ENCODE results near the gene KCNK10.

DNA sequence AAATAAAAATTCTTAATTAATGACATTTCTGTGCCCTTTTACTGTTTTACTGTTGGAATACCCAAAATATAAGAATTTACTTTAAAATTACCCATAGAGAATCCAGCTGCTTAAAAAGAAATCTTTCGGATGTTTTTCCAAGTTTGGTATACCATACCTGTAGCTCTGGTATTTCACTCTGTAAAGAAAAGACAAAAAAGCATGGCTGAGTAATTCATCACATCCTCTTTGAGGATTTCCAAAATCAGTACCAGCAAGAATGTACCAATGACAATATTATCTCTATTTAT is 43.3 kb downstream of the GALC start:
- RRBS = no CpG with 5 or more reads among the region's 1 CpG

GRCh38 chr14:88322973-88323160 is 202 bp downstream of the KCNK10 start:
- RRBS = no CpG with 5 or more reads among the region's 10 CpGs

- RRBS = 1% methylated on average over 13 of the region's 21 CpGs
Observed at GRCh38 chr14:88323161-88323329, at the start of gene KCNK10. Gene KCNK10, minus strand, starts transcription at chr14:88323269.

DNA sequence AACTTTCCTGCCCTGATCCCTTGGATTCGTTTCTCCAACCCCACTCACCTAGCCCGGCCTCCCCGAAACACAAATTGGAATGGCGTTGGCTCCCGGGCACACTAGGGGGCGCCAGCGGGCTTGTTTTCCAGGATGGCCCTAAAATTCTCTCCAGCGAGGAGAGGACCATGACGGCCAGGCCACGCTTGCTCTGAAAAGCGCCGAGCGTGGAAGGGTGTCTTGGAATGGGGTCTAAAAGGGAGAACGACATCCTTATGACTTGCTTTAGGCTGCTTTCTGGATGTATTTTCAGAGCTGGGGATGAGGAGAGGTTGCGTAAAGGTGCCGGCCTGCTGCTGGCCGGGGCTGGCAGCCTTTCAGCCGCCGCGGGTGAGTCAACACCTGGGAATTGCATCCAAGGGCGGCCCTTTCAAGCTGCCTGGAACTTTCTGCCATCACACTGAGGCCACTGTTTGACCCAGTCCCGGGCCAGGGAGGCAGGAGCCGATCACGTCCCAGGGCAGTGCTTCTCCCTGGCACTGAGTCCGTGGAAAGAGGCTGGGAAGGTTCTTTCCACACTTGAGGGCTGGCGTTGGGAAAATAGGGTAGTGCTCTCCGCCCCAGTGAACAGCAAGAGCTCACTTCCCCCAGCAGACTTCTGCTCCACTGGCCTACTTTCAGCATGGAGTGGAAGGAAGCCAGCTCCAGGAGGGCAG is 216.1 kb downstream of the TTC8 start:
- RRBS = 0% methylated on average over 2 of the region's 27 CpGs

DNA sequence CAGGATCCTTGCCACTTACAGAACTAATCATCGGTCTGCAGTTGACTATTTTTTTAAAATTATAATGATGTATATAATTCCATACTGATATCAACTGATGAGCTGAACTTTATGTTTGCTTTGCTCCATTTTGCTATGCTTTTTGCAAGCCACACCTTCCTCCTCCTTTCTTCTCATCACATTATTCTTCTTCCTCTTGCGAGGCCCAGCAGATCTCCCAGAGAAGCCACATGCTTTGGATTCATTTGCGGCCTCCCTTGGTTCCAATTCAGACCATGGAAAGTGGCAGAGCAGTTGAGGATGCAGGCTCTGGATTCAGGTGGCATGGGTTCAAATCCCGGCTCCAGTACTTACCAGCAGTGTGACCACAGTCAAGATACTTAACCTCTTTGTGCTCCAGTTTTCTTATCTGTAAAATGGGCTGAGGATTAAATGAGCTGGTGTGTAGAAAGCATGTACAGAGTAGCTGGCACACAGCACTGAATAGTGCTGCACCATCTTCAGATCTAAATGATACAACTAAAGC is 197.0 kb downstream of the FOXN3 start:
- RRBS = no CpG with 5 or more reads among the region's 4 CpGs

GRCh38 chr14:89293391-89293817 is 123.6 kb downstream of the FOXN3 start:
- RRBS = no CpG with 5 or more reads among the region's 5 CpGs

GRCh38 chr14:89303120-89303865 is 113.7 kb downstream of the FOXN3 start:
- RRBS = no CpG with 5 or more reads among the region's 6 CpGs

DNA sequence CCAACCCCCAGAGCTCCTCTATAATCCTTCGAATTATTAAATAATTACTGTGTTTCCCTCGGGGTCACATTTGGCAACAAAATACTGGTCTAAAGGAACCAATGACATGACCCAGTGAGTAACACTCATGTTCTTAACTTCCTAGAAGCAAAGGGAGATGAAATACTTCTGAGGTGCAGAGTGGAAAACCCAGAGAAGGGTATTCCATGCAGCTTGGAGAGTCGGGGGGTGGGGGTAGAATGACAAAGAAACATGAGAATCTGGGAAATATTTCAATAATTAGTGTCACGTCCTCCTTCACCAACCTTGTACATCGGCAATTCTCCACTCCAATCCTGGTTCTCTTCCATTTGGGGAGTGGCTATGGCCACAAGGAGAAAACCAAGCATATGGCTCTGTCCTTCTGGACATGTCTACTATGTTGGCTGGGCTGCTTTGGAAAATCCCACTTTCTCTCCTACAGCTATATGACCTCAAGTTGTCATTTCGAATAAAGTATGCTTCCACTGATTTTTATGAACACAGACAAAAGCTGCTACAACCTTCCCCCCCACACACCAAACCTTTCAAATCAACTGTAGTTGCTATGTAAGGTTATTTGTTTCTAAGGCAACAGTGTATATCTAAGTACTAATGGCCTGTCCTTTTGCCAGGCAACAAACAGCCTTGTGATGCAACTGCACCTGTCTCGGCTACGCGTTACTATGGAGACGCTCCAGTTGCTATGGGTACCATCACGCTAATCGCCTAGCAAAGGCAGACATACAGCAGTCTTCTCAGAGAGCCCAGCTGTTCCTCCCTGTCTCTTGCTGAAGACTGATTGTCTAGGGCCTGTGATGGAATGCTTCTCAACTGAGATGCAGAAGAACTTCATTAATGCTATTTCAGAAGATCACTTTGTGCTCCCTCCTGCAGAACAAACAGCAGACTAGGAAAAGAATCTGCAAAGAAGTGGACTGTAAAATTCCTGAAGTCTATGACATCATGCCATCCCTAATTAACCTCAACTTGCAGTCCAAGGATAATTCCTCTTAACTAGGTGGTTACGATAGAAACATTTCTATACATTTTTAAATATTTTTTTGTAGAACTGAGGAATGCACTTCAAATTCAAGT is 67.8 kb downstream of the FOXN3 start:
- RRBS = no CpG with 5 or more reads among the region's 13 CpGs

- RRBS = no CpG with 5 or more reads among the region's 6 CpGs
Observed at GRCh38 chr14:89381780-89382549, 35.1 kb downstream of the FOXN3 start.

GRCh38 chr14:89411973-89412735 is 4.9 kb downstream of the FOXN3 start:
- RRBS = no CpG with 5 or more reads among the region's 17 CpGs

DNA sequence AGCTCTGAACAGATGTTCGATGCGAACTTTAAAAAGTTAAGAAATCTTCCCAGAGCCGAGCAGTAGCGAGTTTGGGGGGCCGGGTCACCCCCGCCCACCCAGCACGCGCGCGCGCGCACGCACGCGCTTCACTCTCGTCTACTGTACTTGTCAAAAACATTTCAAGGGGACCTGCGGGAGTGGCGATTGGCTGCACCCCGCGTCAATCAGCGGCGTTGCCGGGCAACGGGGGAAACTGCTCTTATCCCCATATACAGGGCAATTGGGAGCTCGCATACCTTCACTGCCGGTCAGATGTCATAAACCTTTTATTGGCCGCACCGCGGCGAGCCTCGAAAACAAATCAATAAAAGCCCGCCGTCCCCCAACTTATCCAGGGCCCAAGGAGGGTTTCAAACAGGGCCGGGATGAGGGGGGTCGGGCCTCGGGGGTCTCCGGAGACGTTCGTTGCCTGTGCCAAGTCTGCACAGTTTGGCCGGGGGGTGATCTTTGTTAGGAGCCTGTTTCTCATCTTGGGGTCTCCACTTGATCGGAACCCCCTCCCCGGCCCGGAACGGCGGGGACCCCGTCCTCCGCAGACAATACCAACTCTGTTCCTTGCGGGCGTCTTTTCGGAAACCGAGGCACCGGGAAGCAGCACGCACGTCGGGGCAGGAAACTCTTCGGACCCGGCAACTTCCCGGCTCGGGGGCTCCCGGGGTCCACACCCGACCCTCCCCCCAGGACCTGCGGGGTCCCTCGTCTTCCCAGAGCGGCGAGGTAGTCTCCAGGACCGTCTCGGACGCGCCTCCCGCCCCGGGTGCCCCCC is 807 bp downstream of the FOXN3 start:
- RRBS = under 1% methylated on average over 23 of the region's 71 CpGs

DNA sequence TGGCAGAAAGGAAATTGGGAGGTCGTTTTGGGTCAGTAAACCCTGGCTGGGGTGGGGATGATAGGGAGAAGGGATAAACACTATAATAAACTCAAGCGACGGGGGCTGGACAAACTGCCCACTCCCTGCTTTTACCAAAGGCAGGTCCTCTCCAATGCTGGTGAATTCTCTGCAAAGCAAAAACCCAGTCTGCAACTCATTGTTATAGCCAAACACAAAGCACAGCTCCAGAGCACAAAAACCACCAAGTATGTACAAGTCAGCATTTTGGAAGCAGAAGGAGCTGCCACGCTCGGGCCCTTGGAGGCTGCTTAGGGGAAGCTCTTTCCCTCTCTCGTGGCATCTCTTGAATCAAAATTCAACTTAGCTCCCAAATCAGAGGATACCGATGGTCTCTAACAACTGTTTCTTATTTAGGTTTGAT is 158.3 kb upstream of the FOXN3 start:
- RRBS = no CpG with 5 or more reads among the region's 7 CpGs

DNA sequence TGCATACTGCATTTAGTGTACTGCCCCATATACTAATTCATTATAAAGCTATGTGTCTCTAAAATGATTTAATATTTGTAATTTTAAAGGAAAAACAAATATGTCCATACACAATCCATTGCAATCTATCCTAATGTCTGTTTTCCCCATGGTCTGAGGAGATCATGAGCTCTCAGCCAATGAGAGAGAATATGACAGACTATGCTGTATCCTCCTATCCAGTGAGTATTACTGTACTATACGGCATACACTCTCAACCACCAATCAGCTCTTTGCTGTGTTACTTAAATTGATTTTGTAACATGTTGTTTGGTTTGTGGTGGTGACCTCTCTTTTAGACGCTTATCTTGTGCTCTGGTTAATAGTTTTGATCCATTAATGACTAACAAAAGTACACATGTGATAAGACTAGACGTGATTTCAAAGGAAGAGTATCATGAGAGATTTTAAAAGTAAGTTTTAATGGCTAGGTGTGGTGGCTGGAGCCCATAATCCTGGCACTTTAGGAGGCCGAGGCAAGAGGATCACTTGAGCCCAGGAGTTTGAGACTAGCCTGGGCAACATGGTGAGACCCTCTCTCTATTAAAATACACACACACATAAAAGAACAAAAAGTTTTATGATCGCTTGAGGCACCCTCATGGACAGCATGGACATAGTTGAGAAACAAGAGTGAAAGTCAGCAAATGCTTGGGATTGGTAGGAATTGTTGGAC is 231.6 kb upstream of the FOXN3 start:
- RRBS = no CpG with 5 or more reads among the region's 5 CpGs

- RRBS = no CpG with 5 or more reads among the region's 6 CpGs
Observed at GRCh38 chr14:89792857-89793331, 161.6 kb downstream of the EFCAB11 start.

DNA sequence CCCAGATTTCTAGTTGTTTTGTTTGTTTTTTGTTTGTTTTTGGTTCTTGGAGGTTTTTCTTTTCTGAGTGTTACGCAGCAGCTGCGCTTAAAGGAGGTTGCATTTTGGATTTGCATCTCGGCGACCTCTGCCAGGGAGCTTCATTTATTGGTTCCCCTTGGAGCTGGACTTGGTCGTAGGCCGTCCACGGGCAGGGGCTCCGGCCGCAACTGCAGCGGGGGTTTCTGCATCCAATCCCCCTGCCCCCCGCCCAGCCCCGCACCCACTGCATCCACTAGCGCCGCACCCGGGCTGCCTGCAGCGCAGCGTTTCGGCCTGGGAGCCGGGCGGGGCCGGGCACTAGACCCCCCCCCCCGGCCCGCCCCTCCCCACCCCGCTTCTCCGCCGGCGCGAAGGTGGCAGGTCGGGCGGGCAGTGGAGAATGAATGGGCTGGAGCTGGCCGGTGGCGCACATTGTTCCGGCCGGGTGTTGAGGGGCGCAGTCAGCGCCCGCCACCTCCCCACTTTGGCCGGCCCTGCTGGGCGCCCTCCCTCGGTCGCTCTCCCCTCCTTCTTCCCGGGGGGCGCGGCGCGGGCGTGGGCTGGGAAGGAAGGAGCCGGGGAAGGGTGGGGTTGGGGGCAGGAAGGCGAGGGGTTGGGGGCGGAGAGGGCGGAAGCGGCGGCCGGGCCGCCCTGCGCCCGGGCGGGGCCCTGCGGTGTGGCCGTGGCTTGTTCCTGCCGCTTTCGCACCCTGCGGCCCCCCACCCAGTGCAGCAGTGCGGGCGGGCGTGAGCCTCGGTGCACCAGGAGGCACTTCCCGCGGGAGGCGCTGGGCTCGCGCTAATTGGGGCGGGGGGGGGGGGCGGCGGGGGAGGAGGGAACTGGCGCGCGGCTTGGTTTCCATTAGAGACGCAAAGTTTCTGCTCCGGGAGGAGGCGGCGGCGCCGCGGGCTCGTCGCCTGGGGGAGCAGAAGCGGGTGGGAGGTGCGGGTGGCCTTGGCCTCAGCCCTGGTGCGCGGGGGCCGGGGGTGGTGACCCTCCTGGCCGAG is 768 bp downstream of the CALM1 start:
- RRBS = 2% methylated on average over 47 of the region's 93 CpGs

GRCh38 chr14:90512543-90513140 is 115.8 kb downstream of the CALM1 start:
- RRBS = no CpG with 5 or more reads among the region's 9 CpGs

DNA sequence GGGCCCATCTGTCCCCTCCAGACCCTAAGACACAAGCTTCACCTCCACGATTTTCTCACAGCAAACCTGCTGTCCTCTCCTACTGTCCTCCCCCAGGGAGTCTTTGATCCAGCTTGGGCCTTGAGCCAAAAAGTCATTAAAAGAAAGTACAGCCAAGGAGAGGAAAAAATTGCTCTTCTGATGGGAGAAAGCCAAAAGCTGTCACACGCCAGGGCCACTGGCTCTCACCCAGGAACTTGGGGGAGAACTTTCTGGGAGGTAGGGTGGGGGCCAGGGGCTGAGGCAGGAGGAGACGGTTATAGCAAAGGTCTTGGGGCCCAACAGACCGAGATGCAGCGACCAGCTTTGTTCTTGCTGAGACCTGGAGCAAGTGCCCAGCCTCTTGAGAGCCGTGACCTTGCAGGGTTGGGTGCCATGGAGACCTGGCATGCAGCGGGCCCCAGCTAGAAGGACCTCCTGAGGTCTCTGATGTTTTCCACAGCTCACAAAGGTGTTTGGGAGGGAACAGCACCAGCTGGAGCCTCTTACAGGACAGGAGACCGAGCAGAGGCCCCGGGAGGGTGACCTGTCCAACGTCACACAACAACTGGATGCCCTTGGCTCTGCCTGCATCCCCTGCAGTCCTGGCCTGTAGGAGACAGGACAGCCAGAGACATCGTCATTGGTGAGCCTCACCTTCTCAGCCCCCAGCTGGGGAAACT is 124.4 kb downstream of the CALM1 start:
- RRBS = no CpG with 5 or more reads among the region's 11 CpGs

DNA sequence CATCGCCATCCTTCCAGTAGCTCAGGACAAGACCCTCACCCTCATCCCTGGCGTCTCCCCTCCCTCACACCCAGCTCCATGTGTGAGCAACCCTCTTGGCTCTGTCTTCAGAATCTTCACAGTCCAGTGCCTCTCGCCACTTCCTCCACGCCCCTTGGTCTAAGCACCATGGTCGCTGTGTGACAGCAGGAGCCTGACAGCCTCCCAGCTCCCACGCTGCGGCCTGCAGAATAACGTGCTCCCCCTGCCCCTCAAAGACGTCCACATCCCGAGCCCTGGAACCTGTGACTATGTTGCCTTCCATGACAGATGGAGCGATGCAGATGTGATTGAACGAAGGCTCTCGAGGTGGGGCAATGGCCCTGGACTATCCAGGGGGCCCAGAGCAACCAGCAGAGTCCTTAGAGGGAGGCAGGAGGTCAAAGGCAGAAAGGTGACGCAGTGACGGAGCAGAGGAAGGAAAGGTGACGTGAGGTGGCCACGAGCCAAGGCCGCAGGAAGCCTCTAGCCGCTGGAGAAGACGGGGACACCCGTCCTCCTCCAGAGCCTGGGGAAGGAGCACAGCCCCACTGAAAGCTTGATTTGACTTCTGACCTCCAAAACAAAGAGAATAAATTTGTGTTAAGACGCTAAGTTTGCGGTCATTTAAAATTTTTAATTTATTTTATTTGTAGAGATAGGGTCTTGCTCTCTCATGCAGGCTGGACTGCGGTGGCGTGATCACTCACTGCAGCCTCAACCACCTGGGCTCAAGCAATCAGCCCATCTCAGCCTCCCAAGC is 139.9 kb downstream of the CALM1 start:
- RRBS = no CpG with 5 or more reads among the region's 25 CpGs

DNA sequence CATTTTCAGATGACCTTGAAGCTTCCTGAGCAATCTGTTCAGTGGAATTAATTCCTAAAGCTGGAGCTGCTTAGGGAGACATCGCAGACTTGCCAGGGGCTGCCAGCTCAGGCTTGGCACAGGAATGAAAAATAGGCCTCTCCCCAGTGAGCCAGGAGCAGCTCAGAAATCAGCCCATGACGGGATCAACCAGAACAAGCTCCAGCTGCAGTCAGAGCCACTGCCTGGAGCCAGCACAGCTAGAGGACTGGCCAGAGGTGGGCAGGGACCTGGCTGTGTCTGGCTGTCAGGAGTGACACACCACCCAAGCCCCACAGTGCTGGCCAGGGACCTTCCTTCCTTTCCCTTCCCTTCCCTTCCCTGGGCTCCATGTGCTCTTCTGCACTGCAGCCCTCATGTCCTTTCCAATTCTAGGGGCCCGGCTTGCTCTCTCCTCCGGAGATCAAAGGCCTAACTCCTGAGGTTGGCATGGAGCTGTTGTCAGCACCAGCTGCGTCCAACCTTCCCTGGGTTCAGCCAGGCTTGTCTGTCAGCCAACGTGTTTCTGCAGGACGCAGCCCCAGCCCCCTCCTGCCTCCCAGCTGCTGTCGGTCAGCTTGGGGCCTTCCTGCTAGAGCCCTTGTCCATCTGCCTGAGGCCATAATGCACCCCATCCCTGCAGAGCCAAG is 149.2 kb downstream of the CALM1 start:
- RRBS = no CpG with 5 or more reads among the region's 8 CpGs

DNA sequence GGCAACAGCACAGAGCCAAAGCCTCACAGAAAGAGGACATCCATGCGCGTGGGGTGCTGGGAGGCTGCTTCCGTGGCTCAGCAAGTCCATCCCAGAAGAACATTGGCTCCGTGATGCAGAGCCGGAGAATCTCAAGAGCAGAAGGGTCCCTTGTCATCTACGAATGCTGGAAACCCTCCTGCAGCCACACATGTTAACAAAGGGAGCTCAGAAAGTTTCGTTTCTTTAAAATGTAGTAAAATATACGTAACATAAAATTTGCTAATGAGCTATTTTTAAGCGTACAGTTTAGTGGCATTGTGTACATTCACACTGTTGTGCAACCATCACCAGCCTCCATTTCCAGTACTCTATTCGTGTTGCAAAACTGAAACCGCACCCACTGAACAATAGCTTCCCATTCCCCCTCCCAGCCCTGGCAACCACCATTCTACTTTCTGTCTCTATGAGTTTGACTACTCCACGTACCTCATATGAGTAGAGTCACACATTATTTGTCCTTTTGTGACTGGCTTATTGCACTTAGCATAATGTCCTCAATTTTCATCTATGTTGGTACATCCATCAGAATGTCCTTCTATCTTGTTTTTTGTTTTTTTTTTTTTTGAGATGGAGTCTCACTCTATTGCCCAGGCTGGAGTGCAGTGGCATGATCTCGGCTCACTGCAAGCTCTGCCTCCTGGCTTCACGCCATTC is 185.8 kb downstream of the TTC7B start:
- RRBS = no CpG with 5 or more reads among the region's 14 CpGs